GM19239 (cell line): ENCODE measurements around a stretch of chr3.

DNA sequence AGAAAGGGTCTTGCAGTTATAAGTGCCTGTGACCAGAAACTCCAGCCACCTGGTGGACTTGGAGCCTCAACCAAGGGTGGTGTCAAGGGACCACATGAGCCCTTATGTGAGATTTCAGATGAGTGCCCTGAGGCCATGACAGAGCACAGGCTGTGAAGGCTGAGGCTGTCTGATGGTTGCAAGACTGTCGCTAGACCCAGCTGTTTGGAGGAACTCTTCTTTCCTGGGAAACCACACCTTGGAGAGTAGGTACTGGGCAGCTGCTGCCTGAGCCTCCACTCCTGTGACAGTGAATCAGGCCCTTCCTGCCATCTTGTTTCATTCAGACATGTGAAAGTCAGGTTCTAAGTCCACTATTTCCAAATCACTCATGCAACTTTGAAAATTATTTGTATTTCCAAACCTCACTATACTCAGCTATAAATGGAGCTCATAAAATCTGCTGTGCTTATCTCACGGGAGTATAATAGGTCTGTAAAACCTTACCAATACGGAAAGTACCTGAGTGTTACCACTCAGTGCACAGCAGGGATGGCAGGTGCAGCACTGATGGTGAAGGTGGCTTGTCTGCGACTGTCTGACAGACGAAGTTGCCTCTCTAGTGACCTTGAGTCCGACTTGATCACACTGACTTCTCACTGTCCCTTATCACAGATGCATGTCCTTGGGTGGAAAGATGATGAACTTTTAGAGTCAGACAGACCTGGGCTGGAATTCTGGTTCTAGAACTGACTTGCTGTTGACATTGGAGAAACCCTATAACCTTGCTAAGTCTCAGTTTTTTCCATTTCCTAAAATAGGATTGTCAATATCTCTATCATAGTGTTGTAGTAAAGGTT lies 99.3 kb downstream of the RPL39L start:
- RRBS = no CpG with 5 or more reads among the region's 6 CpGs

GRCh38 chr3:187063373-187064160 lies 75.7 kb downstream of the RPL39L start:
- RRBS = no CpG with 5 or more reads among the region's 6 CpGs

- RRBS = no CpG with 5 or more reads among the region's 4 CpGs
Observed at GRCh38 chr3:187072640-187073121, 66.6 kb downstream of the RPL39L start.

GRCh38 chr3:187100892-187101557 lies 38.3 kb downstream of the RPL39L start:
- RRBS = no CpG with 5 or more reads among the region's 7 CpGs

DNA sequence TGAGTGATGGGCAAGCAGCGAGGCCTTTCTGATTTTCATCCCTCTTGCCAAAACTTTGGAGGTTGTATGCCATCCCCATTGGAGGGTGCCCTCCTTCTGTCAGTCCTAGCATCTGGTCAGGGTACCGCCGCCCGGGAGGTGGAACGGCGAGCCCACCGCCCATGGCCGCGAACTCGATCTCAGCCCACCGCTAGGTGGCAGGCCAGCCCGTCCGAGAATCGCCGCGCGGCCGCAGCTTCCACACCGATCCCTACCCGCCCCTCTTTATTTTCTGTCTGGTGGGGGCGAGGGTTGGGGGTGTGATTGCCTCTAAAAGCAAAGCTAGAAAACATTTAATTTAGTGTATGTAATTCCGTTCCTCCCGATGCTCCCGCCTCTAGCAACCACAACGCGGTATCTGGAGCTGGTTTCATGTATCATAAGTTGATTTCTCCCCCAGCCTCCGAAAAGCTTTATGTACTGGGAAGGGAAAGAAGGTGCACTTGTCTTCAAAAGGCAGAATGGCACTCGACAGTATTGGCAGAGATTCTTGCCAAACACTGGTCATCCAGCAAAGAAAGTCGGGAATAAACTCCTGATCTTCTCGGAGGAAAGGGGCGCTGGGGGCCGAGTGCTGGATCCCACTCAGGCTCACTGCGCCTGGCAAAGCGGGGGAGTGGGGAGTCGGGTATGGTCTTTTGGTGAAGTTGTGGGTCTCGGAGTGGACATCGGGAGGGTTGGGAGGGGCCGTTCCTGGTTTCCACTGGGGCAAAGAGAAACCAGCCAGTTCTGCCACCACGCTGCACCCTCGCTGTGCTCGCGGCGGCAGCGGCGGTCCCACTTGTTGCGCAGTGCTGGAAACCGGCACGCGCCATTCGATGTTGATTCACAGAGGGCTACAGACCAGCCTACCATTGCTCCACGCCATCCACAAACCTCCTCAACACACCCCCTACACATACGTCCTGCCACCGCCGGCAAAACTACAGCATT lies 4.1 kb downstream of the BCL6 start:
- RRBS = no CpG with 5 or more reads among the region's 54 CpGs

DNA sequence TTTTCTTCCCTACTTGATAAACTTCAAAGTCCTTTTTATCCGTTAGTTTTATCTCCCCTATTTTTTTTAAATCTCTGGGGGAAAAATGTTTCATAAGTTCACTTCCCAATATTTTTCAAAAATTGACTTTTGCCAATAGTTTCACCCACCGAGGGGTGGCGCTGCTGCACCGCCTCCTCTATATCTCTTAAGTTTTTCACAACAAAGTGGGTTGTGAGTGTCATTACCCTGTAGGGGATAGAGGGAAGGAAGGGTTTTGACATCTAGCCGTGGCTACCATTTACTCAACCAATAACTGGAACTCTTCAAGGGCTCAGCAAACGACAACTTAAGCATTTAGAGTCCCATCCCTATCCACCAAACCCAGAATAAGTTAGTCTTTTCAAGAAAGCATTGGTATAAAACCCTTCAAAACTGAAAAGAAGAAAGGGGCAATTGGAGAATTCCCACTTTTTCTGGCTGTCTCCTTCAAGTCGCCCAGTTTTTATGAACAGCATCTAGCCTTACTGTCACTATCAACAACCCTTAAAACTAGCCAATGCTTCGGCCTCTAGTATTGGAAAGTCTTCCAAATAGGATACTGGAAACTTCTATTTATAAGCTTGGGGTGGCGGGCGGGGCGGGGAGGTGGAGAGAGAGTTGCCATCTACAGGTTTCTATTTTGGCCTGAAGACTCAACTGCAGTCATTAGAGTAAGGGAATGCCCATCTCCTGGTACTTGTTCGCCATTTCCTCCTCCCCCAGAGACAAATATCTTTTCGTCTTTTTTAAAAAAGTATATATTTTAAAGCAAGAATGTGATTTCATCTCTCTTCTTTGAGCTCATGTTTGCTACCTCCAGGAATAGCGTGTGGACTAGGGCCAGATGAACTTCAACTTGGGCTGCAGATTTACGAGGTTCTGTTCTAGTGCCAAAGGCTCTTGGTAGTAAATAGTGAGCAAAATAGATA lies 3.0 kb downstream of the BCL6 start:
- RRBS = no CpG with 5 or more reads among the region's 15 CpGs

DNA sequence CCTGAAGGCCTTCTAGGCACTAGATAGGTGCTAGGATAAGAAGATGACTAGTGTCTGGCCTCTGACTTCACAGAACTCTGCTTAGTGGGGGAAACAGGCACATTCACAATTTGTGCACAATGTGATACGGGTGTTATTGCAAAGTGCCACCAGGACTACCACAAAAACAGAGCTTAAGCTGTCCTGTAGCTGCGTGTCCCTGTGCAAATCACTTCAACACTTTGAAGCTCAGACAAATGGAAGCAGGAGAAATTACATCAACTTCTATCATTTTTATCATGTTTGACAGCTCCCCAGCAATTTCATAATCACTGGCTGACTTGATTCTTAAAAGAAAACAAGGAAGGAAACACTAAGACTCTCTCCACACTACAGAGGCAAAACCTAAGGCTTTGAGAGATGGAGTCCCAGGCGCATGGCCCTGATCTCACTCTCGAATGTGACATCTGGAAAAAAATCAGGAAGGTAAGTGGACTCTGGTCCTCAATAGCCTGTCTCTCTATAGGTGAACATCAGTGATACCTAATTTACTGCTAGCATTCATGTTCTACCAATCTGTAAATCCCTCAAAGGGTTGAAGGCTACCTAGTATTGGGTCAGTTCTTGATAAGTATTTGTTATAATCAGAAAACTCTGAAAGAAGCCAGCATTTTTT lies 81.3 kb upstream of the LPP start:
- RRBS = no CpG with 5 or more reads among the region's 4 CpGs

- RRBS = no CpG with 5 or more reads among the region's 11 CpGs
Observed at GRCh38 chr3:188077098-188077881, 76.7 kb upstream of the LPP start.

- RRBS = no CpG with 5 or more reads among the region's 10 CpGs
Observed at GRCh38 chr3:188154703-188155414, 902 bp downstream of the LPP start.

GRCh38 chr3:188203772-188204845 lies 50.2 kb downstream of the LPP start:
- RRBS = no CpG with 5 or more reads among the region's 7 CpGs

- RRBS = no CpG with 5 or more reads among the region's 18 CpGs
Observed at GRCh38 chr3:188220158-188221608, 66.7 kb downstream of the LPP start.

DNA sequence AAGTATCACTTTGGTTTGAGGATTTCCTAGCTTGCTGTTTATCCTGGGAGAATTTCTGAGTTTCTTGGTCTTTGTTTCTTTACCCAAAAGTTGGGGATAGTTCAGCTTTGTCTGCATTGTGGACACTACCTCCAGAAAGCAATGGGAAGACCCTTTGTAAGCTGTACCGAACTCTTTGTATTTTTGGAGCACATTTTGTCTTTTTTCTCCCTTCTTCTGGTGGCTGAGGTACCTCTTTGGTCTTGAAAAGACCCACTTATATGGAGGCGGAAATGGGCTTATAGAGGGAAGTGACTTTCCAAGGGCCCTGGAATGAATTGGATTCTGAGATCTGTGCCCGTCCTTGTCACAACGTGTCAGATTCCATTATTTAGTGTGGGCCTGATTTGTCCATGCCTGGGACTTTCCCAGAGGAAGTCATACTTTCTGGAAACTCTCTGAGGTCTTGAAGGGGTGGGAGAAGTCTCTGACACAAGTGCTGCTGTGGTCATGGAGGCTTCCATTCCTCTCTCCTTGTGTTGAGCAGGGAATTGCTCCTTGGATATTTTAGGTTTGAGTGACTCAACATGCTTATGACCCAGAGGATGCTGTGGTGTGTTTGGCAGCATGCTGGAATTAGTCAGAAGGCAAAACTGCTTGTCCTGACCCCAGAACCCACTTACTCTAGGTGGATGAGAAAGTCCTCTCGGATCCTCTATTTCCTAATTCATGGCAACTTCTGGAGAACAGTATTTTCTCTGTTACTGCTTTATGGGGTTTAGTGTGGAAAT lies 132.0 kb downstream of the LPP start:
- RRBS = no CpG with 5 or more reads among the region's 5 CpGs

- RRBS = no CpG with 5 or more reads among the region's 5 CpGs
Observed at GRCh38 chr3:188402361-188403033, 248.5 kb downstream of the LPP start.

DNA sequence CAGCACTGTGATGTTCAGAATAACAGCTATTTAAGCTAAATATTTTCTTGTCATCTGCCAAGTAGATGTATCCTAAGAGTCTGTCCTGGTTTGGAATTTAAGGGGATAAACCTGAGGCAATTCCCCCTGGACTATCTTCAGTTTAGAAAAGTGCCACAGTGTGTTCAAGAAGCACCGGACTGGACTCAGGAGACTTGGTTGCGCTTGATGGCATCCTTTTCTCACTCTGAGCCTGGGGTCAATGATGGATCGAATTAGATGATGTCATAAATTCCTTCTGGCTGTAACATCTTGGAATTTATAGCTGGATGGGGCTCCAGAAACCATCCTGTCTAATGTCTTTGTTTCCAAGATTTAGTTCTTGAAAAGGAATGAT lies 280.6 kb downstream of the LPP start:
- RRBS = no CpG with 5 or more reads among the region's 3 CpGs

- RRBS = no CpG with 5 or more reads among the region's 1 CpG
Observed at GRCh38 chr3:188489666-188490098, 335.7 kb downstream of the LPP start.

- RRBS = no CpG with 5 or more reads among the region's 4 CpGs
Observed at GRCh38 chr3:188723362-188723759, 448.4 kb upstream of the TPRG1 start.

- RRBS = no CpG with 5 or more reads among the region's 2 CpGs
Observed at GRCh38 chr3:188738922-188739554, 432.7 kb upstream of the TPRG1 start.

- RRBS = no CpG with 5 or more reads among the region's 8 CpGs
Observed at GRCh38 chr3:188845750-188846392, 325.9 kb upstream of the TPRG1 start.

DNA sequence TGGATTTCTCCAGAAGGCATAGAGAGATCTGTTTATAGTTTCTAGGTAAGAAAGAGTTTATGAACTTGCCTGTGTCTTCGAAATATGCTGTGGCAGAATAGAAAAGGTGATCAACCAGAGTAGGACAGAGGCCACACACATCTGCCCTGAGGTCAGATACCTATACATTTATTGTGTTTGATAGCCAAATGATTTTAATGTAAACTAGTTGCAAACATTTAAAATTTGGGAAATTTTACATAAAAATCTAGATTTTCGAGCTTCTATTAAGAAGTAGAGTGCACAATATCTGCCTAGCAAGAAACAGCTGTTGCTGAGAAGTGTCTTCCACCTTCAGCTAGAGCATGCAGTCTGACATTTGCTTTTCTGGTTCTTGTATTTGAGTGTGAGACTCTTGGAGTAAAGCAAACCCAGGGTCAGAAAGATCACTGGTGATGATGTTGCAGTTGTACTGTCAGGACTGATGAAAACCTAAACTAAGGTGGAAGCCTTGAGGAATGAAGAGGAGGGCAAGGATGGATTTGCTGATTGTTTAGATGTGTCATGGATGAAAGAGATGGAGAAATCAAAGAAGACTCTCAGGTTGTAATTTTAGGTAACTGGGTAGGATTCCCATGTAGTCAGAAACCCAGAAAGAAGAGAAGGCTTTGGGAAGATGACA lies 324.8 kb upstream of the TPRG1 start:
- RRBS = no CpG with 5 or more reads among the region's 2 CpGs

DNA sequence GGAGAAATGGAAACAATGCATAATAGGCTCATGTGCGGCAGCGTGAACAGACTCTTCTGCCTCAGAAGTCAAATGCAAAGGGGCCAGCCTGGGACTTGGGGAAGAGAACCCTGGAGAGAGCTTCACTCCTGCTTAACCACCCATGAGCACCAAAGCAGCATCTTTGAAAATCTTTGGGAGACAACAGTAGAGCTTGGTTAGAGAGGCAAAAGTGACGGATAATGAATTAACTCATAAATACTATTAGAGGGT lies 196.2 kb upstream of the TPRG1 start:
- RRBS = no CpG with 5 or more reads among the region's 3 CpGs